CD14-positive monocyte (primary cell): ENCODE measurements around the genes CXCL3, CXCL2 and THAP6.

DNA sequence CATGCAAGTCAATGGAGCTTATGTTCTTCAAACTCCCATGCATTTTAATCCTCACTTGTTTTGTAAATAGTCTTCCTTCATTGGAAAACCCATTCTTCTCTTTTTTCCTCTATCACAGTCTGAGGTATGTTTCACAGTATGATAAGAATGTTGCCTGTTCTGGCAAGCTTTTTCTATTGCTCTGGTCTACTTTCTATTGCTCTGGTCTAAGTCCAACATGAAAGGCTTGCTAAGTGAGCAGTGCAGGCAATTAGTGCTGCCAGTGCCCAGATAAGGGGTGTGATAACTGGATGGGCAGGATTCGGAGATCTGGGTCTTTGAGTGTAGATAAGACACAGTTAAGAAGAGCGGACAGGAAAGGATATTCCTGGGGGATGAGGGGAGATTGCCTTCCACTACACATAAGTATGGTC, 17.1 kb downstream of the AFP start:
- CAGE, long polyA plus RNA, result no peak

- CAGE, long polyA plus RNA, result no peak
These were observed 26.0 kb downstream of the AFM start for GRCh38 chr4:73507483-73508016.

GRCh38 chr4:73603387-73603811, 16.8 kb downstream of the RASSF6 start:
- CAGE, long polyA plus RNA, result no peak

DNA sequence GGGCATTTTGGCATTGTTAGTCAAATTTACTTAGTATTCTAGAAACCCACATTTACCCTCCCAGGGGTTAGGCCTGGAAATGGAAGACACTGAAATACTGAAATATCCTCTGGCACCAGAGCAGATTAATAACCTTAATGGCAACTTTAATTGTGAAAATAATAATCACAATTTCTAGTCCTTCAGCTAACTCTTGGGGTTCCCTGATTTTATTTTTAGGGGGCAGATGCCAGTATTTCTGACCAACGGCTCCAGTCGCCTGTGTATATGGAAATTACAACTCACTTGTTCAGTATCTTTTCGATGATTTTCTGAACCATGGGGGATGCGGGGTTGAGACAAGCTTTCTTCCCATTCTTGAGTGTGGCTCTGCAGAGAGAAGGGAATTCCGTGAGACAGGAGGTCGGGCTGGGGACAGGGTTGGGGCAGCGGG, 665 bp downstream of the CXCL3 start:
- CAGE, long polyA plus RNA, result no peak

DNA sequence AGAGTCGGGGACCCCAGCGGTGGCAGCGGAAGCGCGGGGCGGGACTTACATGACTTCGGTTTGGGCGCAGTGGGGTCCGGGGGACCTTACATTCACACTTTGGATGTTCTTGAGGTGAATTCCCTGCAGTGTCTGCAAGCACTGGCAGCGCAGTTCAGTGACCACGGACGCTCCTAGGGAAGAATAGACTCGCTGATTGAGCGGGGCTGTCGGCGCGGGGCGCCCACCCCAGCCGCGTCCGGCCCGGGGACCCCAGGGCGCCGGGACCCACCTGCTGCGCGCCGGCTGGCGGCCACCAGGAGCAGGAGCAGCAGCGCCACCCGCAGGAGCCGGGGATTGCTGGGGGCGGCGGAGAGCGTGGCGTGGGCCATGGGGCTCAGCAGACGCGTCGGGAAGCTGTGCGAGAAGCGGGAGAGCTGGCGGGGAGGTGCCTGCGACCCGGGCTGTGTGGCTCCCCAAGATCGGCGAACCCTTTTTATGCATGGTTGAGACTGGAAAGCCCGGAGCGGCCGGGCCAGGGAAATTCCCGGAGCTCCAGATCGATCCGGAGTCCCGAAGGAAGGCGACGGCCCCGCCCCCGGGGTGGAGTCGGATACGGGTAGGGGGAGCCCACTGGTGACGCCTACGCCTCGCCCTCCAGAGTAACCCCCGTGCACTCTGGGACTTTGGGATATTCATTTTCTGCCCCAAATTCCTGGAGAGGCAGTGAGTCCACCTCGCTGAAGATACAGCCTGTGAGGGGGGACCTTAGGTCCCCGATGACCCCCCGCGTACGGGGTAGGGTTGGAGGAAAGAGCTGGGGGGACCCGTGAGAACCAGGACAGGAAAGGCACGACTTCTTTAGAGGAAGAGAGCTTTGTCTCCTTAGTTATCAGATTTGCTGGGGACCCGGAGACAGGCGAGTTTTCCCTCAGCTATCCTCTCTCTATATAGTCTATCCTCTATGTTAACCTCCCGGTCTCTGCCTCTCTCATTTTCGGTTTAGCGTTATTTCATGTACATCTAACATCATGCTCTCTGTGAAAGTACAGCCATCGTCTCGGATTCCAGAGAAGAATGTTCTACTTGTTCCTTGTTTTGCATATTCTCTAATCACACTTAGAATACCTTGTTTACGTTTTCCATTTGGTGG, at the start of gene CXCL3:
CXCL3 (minus strand) TSS at position 449 of the 1,132 bp plus-strand sequence.
- CAGE, long polyA plus RNA, result no peak

GRCh38 chr4:74079220-74079536, 19.8 kb downstream of the CXCL2 start:
- CAGE, long polyA plus RNA, result no peak

DNA sequence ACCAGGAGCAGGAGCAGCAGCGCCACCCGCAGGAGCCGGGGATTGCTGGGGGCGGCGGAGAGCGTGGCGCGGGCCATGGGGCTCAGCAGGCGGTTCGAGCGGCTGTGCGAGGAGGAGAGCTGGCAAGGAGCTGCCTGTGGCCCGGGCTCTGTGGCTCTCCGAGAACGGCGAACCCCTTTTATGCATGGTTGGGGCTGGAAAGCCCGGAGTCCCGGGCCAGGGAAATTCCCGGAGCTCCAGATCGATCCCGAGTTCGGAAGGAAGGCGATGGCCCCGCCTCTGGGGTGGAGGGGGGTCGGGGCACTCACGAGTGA, at the start of gene CXCL2:
CXCL2 (minus strand) TSS at position 152 of the 314 bp plus-strand sequence.
- CAGE, long polyA plus RNA, result no peak

GRCh38 chr4:74100703-74101120, 1.7 kb upstream of the CXCL2 start:
- CAGE, long polyA plus RNA, result no peak

- CAGE, long polyA plus RNA, result no peak
These were observed 6.6 kb upstream of the CXCL2 start for GRCh38 chr4:74105431-74106172.

DNA sequence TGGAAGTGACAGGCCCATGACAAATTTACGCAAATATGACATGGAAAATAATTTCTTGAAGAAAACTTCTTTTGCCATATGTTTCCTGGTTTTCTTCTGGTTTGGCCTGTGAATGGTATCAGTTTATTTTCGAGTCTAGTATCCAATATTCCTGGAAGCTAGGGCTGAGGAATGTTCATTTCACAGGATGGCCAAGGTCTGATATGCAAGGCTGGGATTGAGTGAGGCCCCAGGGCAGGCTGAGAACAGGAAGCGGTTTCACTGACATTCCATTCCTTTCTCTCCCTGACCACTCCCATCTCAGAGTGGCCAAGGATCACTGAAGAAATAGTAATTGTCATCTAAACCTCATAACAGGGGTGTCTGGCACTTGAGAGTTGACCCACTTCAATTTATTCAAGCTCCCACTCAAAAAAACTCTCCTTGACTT, 10.5 kb upstream of the CXCL2 start:
- CAGE, long polyA plus RNA, result no peak

DNA sequence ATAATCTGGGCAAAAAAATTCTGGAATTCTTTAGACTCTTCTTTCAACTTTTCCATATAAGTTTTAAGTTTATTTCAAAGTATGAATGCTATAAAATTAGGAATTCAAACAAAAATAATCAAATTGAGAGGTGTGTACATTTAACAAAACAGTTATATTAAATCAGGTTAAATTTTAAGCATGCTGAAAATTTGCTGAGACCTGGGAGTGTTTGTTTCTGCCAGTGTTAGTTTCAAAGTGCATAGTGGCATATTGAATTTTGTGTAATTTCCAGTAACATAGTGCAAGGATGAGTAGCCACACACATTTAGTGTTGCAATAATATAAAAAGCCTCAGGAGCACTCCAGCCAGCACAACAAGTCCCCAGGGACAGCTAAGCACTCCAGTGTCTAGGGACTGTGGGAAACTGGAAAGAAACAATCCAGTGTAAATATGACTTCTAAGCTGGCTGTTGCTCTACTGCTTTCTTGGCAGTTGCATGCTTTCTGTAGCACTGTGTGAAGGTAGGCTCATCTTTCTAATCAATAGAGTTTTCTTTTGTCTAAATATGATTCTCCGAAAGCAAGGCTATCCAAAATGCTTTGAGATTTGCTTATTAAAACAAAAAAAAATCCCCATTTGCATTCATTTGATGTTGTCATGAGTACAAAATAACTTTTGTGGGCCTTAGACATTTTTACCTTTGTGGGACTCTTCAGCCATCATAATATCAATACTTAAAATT, 24.1 kb upstream of the CXCL2 start:
- CAGE, long polyA plus RNA, result no peak

GRCh38 chr4:74659527-74660241, 134.6 kb downstream of the BTC start:
- CAGE, long polyA plus RNA, result no peak

DNA sequence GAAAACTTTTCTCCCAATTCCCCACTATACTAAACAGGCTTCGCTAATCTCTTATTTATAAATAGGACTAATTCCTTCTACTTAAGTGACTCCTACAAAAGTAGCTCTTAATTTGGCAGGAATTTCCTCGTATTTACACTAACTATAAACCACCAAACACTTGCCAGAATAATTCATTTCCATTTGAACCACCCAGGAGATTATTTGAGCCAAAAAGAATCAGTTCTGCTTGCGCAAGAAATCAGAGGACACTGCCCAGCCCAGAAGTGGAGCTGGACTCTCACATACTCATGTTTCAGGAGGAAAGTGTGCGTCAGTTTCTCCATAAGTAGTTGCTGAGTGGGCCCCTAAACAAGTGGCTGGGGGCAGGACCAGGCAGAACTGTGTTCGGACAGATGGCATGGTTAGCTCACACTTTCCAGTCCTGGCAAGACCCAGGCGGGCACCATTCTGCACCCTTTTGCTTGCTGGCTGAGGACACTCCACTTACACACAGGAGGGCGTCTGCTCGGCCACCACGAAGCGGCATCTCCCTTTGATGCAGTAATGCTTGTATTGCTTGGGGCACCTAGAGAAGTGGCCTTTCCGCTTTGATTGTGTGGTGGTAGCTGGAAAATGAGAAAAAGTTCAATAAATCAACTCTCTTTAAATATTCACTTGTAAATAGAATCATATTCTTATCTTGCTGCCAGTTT, 38.8 kb downstream of the BTC start:
- CAGE, long polyA plus RNA, result no peak

GRCh38 chr4:75514145-75515267, at the start of gene THAP6:
THAP6 (plus strand) TSS chr4:75514473.
- CAGE, long polyA plus RNA, result no peak

DNA sequence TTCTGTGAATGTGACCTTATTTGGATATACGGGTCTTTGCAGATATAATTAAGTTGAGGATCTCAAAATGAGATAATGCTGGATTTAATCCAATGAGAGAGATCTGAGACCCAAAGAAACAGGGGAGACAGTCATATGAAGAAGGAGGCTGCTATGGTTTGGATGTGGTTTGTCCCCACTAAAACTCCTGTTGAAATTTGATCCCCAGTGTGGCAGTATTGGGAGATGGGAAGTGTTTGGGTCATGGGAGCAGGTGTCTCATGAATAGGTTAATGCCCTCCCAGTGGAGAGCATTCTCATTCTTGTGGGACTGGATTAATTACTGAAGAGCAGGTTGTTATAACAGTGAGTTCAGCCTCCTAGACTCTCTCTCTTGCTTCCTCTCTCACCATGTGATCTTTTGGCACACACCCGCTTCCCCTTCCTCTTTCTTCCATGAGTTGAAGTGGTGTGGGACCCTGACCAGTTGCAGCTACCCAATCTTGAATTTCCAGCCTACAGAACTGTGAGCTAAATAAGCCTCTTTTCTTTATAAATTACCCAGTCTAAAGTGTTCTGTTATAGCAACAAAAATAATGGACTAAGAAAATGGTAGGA, 70.3 kb downstream of the PPEF2 start:
- CAGE, long polyA plus RNA, result no peak

DNA sequence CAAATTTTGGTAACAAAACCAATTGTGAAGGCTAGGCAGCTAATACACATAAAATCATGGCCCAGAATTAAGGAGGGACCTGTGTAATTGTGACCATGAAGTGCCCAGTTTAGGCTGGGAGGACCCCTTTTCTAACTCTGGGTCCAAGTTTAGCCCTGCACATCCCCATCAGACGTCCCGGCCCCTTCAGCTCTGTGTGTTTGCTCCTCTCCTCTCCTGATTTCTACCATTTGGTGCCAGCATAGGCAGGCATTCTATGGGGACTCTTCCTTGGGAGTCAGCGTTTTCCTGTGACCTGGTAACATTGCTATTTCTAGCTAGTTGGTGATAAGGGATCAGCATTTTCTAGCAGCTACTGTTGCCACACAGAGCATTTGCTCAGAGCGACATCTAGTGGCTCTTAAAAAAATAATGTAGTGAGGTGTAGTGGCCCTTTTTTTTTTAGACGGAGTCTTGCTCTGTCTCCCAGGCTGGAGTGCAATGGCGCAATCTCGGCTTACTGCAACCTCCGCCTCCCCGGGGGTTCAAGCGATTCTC, 54.1 kb downstream of the PPEF2 start:
- CAGE, long polyA plus RNA, result no peak

GRCh38 chr4:76163147-76163567, 15.0 kb upstream of the NUP54 start:
- CAGE, long polyA plus RNA, result no peak

DNA sequence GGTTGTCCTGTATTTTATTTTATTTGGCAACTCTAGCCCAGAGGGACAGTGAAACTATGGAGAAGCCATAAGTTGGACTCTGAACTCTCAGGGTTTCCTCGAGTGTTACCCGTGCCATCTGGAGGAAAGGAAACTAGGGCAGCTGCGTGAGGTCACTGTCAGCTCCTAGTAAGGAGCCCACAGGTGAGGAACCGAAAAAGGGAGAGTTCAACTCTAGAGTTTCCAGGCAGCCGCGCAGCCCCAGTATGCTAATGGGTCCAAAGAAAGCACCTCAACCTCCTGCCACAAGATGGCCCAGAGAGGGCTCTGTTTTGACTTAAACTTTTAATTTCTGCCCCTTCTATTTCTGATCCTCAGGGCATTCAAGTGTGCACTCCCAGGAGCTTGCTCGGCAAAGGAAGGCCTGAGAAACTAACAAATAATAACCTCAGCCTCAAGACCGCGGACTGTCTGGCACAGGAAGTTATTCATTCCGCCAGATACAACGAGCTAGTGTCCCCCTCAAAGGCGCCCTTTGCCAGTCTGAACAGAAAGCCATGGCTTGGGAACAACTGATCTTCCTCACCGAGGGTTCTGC, 13.9 kb downstream of the SCARB2 start:
- CAGE, long polyA plus RNA, result no peak

- CAGE, long polyA plus RNA, result no peak
These were observed 882 bp downstream of the SCARB2 start for GRCh38 chr4:76212668-76213215.

- CAGE, long polyA plus RNA, result no peak
These were observed 513 bp downstream of the SCARB2 start for GRCh38 chr4:76213216-76213406.